Vein endothelial cell (primary cell): ENCODE measurements around the genes AMBP, KIF12 and TMEM268.

GRCh38 chr9:113464502-113465164 is 1.1 kb downstream of the RGS3 start:
- CAGE, long polyA plus RNA: no peak

GRCh38 chr9:113492139-113492830 is 28.8 kb downstream of the RGS3 start:
- CAGE, long polyA plus RNA: no peak

GRCh38 chr9:113587344-113587808 is 123.8 kb downstream of the RGS3 start:
- CAGE, long polyA plus RNA: no peak

GRCh38 chr9:113624804-113625220 is 161.3 kb downstream of the RGS3 start:
- CAGE, long polyA plus RNA: no peak

- CAGE, long polyA plus RNA: no peak
These were observed 171.0 kb downstream of the RGS3 start for GRCh38 chr9:113634438-113635045.

DNA sequence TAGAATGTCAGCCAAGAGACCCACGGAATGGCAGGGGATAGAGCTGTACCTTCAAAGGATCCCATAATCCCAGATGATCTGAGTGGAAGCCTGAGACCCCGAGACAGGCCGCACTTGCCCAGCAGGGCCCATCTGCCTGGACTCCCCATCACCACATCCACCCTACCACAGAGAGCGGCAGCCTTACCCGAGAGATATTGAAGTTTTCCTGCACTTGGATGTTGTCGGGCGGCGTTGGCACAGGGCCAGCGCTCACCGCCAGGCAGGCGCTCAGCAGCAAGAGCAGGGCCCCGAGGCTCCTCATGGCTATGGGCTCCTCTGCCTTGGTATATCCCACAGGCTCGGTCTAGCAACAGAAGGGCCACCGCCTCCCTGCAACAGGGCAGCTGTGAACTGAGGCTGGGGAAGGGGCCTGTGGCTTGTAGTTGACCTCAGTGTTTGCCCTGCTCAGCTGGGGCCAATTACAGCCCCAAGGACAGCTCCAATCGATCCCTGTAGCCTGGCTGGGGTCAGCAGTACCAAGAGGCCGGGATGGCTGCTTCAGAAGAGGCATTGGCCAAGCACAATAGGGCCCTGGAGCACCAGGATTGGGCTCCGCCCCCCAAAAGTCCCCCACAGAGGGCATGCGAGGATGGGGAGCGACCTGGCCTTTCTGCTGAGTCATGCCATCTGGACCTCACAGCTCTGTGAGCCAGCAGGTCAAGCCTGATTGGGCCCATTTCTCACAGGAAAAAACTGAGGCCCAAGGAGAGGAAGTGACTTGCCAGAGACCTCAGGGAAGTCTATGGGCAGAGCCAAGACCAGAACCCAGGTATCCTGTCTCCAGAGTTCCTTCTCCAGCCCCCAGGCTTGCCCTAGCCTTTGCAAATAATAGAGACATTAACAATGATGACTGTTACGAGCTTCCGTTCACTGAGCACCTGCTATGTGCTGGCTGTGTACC is at the start of gene AMBP:
AMBP (minus strand) TSS at position 395 of the 943 bp plus-strand sequence.
- CAGE, long polyA plus RNA: no peak

- CAGE, long polyA plus RNA: no peak
These were observed 6.6 kb downstream of the KIF12 start for GRCh38 chr9:114092540-114092858.

- CAGE, long polyA plus RNA: no peak
These were observed at the start of gene KIF12 for GRCh38 chr9:114099185-114099660. TSS of gene KIF12 (minus strand) at chr9:114099292.

DNA sequence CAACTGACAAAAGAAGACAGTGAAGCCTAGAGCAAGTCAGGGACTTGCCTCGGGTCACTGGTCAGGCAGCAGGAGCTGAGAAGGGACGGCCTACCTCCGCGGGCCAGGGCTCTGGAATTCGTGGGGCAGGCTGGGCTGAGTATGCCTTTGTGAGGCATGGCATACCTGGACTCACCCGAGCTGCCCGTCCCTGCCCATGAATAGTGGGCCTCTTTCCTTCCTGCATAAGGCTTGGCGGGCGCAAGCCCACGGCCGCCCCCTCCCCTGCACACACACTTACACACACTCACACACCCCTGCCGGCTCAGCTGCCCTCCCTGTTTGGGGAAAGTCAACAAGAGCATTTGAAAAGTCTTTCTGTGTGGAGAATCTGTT is 19.0 kb upstream of the KIF12 start:
- CAGE, long polyA plus RNA: no peak

- CAGE, long polyA plus RNA: no peak
These were observed 15.0 kb downstream of the ORM2 start for GRCh38 chr9:114344654-114345151.

DNA sequence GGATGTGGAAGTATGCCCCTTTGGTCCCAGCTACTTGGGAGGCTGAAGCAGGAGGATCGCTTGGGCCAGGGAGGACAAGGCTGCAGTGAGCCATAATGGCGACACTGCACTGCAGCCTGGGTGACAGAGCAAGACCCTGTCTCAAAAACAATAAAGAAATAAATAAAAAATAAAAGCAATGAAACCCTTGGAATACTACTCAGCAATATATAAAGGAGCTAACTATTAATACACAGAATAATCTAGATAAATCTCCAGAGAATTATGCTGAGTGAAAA is 22.0 kb downstream of the ORM2 start:
- CAGE, long polyA plus RNA: no peak

DNA sequence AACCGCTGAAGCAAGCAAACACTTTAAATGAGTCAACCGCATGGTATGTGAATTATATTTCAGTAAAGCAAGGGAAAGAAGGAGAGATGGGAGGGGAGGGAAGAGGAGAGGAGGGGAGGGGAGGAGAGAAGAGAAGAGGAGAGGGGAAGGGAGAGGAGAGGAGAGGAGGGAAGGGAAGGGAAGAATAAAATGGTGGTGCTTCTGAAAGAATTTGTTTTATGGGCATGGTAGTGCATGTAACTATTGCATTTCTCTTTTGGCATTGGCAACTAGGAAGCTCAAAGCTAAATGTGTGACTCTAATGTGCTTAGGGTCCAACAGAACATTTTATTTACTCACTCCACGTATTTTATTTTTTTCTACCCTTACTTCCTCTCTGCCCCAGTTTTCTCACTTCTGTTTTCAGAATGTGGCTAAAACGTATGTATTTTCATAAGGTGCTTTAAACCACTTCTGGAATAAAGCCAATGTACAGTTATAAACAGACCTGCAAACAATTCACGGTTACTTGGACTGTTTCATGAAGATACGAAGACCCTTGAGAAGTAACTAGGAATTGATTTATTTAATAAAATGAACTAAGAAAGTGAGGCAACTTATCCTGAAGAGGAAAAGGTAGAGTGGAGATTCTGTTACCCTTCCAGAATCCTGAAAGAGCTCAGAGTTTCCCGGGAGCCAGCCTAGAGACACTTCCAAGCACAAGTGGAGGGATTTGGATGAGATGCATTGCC is 21.0 kb downstream of the AKNA start:
- CAGE, long polyA plus RNA: no peak

- CAGE, long polyA plus RNA: no peak
These were observed 19.9 kb downstream of the AKNA start for GRCh38 chr9:114367583-114368589.

DNA sequence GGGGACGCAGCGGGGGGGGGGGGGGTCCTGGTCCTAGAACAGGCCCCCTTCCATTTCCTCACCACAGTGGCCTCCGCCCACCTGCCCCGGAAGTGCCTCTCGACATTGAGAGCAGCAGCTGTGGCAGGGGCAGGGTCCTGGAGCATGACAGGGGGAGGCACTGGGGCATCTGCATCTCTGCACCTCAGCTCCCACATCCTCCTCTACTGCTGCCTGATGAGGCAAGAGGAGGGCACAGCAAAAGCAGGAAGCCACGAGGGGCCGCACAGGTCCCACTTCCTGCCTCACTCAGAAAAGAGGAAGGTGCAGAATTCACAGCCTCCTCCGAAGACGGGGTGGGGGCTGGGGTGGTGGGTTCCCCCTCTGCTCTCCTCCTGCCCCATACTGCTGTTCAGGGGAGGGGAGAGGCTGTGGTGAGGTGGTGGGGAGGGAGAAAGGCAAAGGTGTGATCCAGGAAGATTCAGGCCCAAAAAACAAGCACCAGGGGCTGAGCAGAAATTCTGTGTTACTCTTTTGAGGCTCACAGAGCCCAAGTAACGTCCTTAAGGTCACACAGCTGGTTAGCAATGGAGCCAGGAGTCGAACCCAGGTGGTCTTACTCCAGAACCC is 14.7 kb downstream of the AKNA start:
- CAGE, long polyA plus RNA: no peak

DNA sequence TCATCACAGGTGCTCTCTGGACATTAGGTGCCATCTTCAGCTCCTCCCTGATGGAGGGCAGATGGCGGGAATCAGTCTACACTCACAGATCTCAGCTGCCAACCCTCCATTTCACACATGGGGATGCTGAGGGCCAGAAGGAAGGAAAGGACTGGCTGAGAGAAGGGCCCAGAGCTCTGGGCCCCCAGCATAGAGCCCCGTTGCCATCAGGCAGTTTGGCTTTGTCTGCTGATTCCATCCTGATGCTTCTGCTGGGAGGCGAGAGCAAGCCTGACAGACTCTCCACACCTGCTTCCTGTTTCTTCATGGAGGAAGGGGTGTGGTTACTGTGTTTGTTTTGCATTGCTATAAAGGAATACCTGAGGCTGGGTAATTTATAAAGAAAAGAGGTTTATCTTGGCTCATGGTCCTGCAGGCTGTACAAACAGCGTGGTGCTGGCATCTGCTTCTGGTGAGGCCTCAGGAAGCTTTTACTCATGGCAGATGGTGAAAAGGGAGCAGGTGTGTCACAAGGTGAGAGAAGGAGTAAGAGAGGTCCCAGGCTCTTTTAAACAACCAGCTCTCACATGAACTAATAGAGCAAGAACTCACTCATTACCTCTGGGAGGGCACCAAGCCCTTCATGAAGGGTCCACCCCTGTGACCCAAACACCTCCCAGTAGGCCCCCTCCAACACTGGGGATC is 52.4 kb downstream of the WHRN start:
- CAGE, long polyA plus RNA: no peak

- CAGE, long polyA plus RNA: no peak
These were observed 35.5 kb upstream of the ATP6V1G1 start for GRCh38 chr9:114551959-114552571.

GRCh38 chr9:114611056-114612035 is at the start of gene TMEM268:
TSS of gene TMEM268 (plus strand) at chr9:114611291.
- CAGE, long polyA plus RNA: no peak

GRCh38 chr9:114898534-114899212 is 31.7 kb downstream of the TNFSF8 start:
- CAGE, long polyA plus RNA: no peak

- CAGE, long polyA plus RNA: no peak
These were observed 81.9 kb downstream of the TNC start for GRCh38 chr9:115035823-115036710.

GRCh38 chr9:115281861-115282346 is 163.9 kb upstream of the TNC start:
- CAGE, long polyA plus RNA: no peak